ENCODE measurements around a stretch of chr10.

- PRO-cap = no peak
Observed at GRCh38 chr10:20988129-20989017, 91.3 kb upstream of the NEBL start.

DNA sequence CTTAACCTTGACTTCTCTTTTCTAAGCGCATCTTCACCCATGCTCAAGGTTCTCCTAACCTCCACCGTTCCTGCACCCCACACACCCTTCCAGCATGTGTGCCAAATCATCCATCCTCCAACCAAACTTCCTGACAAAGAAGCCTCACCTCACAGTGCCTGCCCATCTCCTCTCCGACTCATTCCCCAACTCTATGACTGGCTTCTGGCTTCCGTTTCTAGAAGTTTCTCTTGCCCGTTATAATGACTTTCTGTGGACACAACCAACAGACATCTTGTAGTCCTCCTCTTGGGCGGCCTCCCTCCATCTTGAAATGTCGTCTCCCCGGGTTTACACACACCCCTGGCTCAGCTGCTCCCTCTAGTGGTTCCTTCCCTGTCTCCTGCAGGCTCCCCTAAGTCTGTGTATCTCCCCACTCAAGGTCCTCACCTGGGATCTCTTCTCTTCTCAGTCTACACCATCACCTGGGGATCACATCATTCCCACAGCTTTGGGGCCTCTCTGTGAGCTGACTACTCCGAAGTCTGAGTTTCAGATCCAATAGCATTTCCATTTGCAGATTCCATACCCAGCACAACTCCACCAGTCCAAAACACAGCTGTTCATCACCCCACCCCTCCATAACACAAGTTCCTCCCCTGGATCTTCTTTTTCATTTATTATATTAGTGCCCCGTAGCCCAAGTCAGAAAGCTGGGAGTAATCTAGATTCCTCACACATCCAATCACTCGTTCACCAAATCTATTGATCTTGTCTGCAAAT is 123.5 kb upstream of the NEBL start:
- PRO-cap = no peak

DNA sequence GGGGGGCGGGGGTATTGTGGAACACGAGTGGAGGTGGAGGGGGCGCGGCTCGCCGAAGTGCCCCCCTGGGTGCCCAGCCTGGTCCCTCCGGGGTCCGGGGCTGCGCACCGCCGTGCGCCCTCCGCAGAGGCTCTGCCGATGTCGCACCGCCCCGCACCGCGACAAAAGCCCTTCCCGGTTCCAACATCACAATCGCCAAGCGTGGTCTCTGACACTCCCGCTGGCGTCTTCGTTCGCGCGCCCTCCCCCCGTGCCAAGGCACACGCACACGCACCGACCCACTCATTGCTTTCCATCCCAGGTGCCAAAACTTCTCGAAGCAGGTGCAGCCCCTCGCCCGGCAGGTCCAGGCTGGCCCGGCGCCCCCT is 276.3 kb upstream of the NEBL start:
- PRO-cap = no peak

DNA sequence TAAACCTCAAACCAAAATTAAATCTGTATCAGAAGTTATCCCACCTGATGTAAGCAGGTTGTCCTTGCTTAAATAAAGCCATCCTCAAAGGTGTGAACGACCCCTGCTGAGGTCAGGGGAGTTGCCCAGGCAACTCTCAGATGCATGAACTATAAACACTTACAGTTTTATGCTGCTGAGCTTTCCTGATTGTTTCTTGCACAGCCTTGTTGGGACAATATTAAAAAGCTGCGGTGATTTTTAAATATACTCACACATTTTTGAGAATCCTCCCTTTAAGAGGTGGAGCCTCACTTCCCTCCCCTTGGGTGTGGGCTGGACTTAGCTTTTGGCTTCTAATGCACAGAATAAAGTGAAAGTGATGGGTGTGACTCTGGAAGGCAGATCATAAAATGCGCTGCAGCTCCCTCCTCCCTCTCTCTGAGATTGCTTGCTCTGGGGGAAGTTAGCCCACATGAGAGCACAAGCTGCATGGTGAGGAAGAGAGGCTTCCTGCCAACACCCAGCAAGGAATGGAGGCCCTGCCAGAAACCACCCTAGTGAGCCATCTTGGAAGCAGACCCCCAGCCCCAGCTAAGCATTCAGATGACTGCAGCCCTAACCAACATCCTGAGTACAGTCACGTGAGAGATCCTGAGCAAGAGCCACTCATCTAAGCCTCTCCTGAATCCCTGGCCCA is 152.6 kb downstream of the SKIDA1 start:
- PRO-cap = no peak

DNA sequence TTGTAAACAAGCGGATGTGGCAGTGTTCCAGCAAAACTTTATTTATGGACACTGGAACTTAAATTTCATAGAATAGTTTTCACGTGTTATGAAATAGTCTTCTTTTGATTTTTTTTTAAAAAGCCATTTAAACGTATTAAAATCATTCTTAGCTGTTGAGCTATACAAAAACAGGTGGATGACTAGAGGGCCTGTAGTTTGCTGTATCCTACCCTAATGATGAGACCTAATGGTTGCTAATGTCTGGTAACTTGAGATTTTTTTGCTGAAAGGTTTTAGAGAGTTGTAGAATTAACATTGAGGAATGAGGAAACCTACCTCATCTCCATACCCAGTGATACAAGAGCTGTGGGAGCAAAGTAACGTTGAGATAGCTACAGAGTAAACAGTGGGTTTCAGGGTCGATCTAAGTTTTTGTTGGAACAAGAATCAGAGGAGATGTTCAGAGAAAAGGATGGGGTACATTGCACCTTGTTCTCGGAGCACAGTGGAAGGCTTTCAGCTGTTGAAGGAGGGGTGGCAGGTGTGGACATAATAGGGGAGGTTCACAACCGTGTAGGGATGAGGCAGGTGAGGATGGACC is 121.5 kb downstream of the MLLT10 start:
- PRO-cap = no peak

DNA sequence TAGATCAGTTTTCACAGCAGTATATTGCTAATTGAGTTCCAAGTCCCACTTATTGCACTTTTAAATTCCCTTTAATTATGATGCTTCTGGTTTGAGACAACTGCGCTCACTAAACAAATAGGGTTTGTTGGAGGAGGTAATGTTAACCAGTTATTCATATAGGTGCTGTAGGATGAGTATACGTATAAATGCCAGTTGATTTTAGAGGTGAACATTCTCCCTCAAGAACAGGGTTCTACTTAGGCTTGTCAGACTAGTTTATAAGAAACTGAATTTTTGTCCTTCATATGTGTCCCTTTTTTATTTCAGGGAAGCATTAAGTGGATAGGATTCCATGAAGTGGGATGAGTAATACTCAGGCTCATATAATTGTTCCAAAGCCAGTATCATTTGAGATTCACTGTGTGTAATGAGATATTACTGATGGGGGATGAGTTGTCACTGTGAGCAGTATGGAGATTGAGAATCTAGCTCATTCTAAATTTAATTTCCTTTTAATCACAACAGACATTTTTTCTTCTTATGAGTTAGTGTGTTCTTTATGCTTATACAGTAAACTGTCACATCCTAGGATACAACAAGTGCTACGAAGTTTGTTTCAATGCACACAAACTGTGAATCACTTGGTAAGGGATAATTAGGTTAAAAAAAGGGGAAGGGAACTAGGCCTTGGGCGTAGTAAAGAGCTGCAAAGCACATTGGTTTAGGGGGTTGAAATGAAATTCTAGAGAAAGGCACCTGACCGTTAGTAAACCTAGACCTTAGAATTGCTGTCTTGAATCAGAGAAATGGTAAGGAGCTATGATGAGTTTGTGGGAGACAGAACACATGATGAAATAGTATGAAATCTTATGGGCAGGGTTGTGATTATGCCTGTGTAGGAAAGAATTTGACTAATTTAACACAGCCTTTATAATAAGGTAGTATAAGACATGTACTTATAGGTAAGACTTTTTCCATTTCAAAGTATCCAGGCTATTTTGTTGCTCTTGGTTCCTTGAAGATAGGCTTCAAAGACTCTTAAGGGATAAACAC is 153.3 kb downstream of the MLLT10 start:
- PRO-cap = no peak

DNA sequence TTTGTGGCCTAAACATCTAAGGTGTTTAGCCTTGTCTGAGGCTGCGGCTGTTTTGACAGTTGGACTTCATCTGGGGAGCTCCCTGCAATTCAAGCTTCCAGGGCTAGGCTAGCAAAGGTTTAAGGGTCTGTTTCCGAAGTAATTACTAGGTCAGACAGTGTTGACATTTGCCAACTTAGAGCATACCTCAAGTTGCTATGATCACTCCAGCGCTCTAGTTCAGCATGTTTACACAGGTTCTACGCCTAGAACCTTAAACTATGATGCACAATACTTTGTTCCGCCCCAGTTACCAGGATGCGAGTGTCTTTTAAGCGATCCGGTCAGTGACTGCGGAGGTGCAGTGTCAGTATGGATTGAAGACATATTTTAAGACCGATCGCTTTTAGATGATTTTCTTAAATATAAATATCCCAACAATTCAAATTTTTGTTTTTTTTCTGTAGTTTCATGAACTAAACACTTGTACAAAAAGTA is 693 bp downstream of the COMMD3 start:
- PRO-cap = no peak

- PRO-cap = no peak
Observed at GRCh38 chr10:22475671-22476629, 130.7 kb downstream of the SPAG6 start.

DNA sequence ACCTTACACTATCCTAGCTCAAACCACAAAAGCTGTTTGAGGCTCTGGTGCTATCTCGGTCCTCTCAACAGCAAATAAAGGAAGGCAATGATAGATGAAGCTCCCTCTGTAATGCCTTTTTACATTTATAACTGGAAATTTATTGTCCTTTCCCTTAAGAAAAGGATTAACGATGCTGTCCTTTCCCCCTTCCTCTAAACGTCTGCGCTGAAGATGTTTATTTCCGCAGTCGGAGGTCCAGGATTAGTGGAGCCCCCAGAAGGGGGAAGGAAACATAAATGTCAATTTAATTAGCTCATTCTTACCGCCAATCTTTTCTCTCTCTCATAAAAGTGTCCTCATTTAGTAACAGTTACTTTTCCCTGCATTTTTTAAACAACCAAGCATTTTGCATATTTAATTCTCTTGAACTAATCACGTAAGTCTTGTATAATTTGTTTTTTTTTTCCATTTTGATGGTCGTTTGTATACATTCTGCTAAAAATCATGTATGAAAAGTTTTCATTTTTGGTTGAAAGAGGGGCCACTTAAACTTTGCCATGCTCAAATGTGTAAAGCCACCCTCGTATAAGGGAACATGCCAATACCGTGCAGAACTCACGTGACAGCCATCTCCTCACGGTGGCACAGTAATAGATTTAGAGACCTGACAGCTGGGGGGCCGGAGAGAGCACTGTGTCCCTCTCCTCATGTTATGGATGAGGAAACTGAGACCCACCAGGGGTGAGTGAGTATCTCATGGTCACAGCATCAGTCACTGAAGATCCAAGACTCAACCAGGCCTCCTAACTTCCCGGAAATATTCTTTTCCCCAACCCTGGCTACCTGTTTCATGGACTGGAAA is 114.4 kb downstream of the PIP4K2A start:
- PRO-cap = no peak

- PRO-cap = no peak
Observed at GRCh38 chr10:22605674-22606743, 108.4 kb downstream of the PIP4K2A start.

DNA sequence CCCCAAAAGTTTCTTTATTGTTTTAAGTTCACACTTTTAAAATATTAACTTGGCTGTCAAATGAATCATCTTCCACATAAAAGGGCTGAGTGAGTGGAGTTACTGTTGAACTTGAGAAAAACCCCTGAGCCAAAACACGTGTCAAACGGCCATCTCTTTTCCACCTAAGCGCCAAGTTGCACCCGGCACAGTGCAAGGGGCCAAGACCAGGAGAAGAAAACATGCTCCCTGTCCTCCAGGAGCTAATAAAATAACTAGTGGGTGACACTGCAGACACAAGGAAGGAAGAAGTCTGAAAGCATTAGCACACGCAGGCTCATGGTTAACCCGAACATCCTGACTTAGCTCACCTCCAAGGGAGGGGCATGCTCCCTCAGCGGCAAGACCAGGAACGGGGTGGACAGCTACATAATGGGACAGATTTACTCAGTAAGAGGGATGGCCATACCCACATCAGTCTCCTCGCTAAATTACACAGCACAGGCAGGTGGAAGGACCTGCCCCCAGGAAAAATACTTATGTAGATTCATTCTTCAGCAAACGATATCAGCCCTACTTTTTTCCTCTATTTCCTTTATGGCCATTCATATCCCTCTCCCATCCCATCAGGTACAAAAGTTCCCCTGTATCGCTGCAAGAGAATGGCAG is 64.9 kb downstream of the PIP4K2A start:
- PRO-cap = no peak

DNA sequence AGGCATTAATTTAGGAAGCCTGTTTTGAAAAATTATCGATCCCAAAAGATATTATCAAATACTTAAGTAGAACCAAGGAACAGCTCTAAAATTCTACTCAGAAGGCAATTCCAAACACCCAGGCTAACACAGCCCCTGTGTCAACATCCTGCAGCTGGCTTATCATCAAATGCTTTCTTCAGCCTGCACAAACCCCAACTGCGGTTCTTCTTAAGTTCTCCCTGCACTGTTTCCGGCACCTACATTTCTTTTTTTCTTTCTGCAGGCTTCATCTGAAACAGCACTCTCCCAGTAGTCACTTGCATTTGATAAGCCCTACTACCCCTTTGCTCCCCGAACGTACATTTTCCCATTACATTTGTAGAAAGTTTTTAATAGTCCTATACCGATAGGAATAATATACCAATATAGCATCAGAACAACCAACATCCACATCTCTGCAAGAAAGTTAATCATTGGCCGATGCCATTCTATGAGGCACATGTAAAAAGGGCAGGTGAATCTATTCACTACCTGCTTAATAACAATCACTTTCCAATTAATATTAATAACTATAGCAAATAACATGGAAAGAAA is 47.8 kb downstream of the PIP4K2A start:
- PRO-cap = no peak

- PRO-cap = no peak
Observed at GRCh38 chr10:22742853-22743052, 28.4 kb upstream of the PIP4K2A start.

GRCh38 chr10:23403304-23403885 is 35.5 kb upstream of the OTUD1 start:
- PRO-cap = no peak

GRCh38 chr10:23693304-23693822 is 254.5 kb downstream of the OTUD1 start:
- PRO-cap = no peak

- PRO-cap = no peak
Observed at GRCh38 chr10:24118003-24118925, 90.7 kb upstream of the KIAA1217 start.

DNA sequence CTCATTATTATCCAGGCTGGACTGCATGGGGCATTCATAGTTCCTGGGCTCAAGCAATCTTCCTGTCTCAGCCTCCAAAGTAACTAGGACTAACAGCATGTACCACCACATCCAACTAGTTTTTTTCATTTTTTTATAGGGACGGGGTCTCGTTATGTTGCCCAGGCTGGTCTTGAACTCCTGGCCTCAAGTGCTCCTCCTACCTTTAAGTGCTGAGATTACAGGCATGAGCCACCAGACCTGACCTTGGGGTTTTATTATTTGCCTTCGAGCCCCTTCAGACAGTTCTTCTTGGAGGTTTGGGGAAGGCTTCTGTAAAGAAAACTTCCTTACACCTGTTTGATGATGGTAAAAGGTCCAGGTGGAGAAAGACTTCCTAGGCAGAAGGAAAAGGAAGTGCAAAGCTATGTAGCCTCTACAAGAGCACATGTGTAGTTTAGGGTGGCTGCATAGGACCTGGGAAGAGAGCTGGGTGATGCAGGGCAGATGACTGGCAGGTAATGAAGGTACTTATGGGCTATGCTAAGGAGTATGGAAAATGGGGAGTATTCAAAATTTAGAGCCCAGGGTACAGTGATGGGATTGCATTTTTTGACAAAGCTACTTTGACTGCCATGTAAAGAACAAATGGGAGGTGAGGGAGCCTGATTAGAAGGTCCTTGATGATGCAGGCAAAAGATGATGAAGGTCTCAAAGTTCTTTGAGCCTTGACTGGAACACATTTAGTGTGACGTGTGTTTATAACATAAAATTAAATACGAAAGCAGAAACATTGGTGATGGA is 95.6 kb downstream of the KIAA1217 start:
- PRO-cap = no peak

DNA sequence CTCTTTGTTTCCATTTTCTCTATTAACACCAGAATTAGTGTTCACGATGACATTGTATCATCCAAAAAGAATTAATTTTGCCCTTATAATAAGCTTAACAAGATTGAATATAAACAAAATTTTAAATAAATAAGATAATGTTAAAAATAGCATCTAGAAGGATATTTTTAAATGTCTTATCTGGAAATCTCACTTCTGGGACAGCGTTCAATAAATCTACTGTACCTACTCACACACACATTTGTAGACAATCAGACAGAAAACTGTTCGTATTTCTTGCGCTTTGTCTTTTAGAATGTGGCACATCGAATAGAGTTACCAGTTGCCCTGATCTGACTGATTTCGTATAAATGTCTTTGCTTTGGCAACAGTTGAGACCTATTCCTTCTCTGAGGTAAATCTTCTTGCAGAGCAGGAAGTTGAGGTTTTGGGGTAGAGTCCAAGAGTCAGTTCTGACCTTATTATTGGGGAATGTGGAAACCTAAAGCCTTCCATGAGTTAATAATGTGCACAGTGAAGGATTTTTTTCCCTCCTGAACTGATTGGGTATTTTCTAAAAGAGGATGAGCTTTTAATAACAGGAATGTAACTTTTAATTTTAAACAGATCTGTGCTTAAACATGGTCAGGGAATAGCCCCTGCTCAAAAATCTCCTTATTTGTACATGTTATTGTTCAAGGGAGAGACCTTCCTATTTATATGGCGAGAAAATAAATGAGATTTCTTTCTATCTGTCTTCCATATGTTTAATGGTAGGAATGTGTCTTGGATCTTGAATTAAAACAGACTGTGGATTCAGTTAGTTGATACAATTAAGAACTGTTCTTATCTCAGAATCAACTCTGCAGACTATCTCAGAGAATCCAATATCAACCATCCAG is 135.4 kb downstream of the KIAA1217 start:
- PRO-cap = no peak

GRCh38 chr10:24473282-24473937 is 250.3 kb downstream of the ARHGAP21 start:
- PRO-cap = no peak

- PRO-cap = no peak
Observed at GRCh38 chr10:24584606-24585254, 139.0 kb downstream of the ARHGAP21 start.